ENCODE data around the genes FBXW10B, TBC1D26 and PIGL.

GRCh38 chr17:15619460-15619802 lies at the start of gene FBXW10B:
FBXW10B (minus strand) TSS chr17:15619704.
- PRO-cap, result no peak

- PRO-cap, result no peak
Observed at GRCh38 chr17:15732028-15732567, at the start of gene TBC1D26. TBC1D26 (plus strand) TSS chr17:15732283.

DNA sequence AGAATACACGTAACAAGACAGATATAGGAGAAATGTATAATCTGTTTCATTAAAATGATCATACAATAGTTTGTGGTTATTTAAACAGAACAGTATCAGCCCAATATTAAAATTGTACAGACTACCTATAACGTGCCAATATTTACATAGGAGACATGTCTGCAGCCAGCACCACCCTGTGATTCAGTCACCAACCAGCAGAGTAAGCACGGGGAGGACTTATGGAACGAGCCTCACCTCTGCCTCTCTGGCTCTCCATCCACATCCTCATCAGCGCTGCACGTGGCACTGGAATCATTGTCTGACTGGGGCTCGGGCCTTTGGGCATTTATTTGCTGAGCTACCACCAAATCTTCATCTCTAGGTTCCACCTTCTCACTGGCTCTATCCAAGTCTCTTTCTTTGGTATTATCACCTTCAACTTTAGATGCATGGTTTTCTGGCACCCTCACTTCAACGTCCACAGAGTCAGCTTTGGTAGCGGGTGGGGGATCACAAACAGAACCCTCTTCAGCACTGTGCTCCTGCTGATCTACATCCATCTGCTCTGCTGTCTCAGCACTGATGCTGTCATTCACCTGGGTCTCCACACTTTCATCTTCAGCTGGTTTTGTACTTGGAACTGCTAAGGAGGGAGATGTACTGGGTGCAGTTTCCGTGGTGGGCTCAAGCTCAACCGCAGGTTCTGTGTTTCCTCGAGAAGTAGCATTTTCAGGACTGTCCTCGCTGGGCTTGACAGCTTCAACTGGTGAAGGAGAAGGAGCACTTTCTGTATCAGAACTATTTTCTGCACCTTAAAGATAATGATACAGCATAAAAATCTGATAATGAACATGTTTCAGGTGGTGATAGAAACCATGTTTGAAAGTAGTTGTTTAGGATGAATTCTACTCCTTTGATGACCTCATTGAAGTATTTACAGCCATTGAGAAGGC lies 101.7 kb downstream of the TTC19 start:
- PRO-cap, result no peak

DNA sequence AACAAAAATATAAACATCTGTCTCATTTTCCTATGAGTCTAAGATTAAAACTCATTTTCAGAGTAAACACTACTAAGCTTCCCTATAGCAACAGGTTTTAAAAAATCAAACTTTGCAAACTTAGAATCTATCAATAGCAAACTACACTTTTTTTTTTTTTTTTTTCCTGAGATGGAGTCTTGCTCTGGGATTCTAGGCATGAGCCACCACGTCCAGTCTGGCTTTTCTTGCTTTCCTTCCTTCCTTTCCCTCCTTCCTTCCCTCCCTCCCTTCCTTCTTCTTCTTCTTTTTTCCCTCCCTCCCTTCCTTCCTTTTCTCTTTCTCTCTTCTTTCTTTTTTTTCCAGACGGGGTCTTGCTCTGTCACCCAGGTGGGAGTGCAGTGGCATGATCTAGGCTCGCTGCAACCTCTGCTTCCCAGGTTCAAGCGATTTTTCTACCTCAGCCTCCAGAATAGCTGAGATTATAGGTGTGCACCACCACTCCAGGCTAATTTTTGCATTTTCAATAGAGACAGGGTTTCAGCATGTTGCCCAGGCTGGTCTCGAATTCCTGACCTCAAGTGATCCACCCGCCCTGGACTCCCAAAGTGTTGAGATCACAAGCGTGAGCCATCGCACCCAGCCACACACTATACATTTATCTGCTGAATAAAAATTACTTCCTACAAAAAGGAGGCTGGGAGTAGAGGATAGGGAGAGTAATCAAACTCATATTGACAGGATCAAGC lies 82.5 kb downstream of the NCOR1 start:
- PRO-cap, result no peak

DNA sequence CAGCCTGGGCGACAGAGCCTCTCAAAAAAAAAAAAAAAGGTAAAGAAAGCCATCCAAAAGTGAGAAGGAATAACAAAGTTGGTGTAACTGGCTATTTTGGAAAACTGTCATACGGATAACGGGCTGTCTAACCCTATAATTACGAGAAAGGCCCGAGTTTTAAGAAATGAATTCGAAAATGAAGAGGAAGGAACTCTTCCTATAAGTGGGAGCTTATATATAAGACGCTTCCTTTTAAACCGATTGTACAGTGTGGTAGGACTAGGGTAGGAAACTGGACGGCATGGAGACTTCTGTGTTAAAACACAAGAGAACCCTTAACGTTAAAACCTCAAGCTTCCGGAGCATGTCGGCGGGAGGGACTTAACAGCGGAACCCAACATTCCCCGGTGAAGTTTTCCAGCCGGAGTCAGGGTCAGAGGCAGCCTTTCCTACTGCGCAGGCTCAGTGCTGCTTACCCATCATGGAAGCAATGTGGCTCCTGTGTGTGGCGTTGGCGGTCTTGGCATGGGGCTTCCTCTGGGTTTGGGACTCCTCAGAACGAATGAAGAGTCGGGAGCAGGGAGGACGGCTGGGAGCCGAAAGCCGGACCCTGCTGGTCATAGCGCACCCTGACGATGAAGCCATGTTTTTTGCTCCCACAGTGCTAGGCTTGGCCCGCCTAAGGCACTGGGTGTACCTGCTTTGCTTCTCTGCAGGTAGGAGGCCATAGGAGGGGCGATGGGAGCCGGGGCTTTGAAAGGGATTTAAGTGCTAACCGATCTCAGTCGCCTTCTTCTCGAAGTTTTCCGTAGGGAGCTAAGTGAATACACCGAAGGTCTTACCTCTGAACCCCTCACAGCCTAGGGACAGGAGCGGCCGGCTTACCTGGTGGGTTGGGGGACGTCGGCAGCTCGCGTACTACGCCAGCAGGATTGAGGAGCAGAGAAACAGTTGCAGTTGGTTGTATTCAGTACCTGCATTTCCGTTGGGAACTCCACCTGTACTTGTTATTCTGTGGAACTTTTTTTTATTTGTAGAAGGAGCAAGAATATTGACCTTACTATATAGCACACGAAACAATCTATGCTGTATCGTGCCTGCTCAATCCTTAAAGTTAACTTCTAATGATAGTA lies at the start of gene PIGL:
PIGL (plus strand) TSS at position 447 of the 1,115 bp plus-strand sequence.
- PRO-cap, result no peak

DNA sequence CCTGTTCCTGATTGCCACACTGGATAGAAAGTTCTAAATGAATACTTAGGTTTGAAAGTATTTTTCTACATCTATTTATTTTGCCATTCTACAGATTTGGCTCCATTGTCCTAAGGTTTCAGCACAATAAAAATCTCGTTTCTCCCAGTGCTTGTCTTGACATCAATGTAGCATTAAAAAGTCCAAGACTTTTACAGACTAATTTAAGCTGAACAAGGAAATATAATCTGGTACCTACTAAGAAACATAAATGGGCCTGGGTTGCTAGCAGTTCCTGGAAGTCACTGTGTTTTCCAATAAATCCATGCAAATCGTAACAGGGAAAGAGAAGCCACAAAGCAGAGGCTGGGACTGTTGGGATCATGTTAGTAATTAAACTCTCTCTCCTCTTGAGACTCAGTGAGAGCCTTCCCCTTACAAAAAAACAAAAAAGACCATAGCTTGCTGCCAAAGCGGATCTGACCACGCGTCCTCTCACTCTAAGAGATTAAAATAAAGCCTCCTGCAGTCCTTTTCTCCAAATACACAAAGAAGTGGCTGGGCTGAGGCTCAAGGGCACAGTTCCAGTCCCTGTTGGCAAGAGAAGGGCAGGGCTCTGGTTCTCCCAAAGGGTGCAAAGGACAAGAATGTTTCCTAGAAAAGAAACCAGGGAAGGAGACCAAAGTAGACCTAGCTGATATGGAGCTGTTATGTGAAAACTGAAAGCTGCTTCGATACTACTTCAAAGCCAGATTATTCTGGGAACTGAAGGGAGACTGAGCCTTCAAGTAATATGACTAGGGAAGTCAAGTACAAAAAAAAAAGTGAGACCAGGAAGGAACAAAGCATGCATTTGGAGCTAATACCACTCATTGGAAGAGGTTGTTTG lies 38.5 kb downstream of the PIGL start:
- PRO-cap, result no peak

- PRO-cap, result no peak
Observed at GRCh38 chr17:16272889-16273475, 56.0 kb downstream of the PIGL start.

GRCh38 chr17:16377836-16378568 lies 2.9 kb upstream of the UBB start:
- PRO-cap, result unidirectional peak, plus-strand start at chr17:16378319

GRCh38 chr17:16381239-16382278 lies 668 bp downstream of the UBB start:
- PRO-cap, result unidirectional peak, plus-strand start at chr17:16381341; unidirectional peak, plus-strand start at chr17:16381401

- PRO-cap, result bidirectional peak, plus-strand start at chr17:16407348, minus-strand start at chr17:16407241
Observed at GRCh38 chr17:16406850-16407856, 8.2 kb upstream of the TRPV2 start.

DNA sequence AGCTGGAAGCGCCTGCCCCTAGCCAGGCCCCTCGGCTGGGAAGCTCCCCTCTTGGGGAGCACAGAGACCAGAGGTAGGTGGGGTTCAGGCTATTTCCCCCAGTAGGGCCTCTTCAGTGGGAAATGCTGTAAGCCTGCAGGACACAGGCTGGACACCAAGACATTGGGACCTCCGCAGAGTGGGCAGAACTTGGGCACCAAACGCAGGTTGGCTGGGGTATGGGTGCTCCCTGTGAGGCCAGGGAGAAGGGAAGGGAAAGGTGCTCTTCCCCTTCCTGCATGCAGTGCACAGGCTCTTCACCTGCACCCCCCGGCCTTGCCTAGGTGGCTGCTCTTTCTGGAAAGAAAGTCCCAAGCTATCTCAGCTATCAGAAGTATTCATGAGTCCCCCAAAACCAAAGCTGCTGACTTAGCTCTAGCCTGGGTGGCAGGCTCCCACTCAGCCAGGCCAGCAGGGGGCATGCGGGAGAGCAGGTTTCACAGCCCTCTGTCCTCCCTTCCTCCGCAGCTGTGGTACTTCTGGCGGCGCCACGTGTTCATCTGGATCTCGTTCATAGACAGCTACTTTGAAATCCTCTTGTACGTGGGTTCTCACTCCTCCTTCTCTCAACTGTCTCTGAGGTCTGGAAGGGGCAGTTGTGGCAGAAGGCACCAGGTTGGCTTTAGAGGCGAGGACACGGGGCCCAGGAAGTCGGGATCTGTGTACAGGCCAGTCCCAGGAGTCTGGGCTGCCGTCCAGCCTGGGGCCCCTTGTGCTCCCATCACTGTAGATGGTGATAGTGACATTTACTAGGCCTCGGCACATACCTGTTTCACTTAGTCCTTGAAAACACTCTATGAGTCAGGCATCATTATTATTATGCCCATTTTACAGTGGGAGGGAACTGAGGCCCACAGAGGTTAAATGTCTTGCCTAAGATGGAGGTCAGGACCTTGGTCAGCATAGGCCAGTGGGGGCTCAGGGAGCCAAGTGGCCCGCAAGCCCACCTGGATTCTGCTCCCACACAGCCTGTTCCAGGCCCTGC lies 12.8 kb downstream of the TRPV2 start:
- PRO-cap, result no peak

- PRO-cap, result no peak
Observed at GRCh38 chr17:16443216-16443770, 27.9 kb downstream of the TRPV2 start.

DNA sequence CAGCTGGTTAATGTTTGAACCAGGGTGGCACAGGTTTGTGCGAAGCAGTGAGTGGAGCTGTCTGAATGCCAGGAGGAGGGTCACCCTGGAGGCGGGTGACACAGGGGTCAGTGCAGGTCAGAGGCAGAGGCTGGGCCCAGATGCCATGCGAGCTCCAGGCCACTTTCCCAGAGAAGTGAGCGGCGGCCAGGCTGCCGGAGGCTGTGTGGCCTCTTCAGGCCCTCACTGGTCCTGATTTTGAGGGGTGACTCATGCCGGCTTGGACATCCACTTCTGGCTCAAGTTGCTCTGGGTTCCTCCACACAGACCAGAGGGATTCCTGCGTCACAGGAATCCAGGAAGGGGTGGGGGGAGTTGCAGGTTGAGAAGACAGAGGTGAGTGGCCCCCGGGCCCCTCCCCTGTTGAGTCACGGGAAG lies 31.7 kb upstream of the MPRIP start:
- PRO-cap, result no peak

- PRO-cap, result no peak
Observed at GRCh38 chr17:17025569-17026211, 16.6 kb upstream of the MPRIP start.

GRCh38 chr17:17031952-17032416 lies 10.3 kb upstream of the MPRIP start:
- PRO-cap, result no peak

DNA sequence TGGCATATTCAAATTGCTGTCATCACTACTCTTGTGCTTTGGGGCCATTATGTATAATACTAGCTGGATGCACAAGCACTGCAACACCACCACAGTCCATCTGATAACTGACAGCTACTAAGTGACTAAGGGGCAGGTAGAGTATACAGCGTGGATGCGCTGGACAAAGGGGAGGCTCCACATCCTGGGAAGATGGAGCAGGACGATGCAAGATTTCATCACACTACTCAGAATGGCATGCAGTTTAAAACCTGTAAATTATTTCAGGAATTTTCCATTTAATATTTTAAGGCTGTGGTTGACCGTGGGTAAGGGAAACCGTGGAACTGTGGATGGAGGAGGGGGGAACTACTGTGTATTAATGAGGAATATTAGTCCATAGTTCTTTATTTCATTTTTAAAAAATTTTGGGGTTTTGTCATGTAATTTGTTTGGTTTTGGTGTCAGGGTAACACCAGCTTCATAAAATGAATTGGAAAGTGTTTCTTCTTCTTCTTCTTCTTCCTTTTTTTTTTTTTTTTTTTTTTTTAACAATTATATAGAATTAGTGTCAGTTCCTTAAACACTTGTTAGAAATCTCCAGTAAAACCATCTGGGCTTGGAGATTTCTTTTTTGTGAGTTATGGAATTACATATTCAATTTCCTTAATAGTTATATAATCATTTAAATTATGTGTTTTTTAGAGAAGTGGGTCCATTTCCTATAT lies 25.2 kb downstream of the MPRIP start:
- PRO-cap, result no peak

- PRO-cap, result no peak
Observed at GRCh38 chr17:17081388-17082173, 39.3 kb downstream of the MPRIP start.

DNA sequence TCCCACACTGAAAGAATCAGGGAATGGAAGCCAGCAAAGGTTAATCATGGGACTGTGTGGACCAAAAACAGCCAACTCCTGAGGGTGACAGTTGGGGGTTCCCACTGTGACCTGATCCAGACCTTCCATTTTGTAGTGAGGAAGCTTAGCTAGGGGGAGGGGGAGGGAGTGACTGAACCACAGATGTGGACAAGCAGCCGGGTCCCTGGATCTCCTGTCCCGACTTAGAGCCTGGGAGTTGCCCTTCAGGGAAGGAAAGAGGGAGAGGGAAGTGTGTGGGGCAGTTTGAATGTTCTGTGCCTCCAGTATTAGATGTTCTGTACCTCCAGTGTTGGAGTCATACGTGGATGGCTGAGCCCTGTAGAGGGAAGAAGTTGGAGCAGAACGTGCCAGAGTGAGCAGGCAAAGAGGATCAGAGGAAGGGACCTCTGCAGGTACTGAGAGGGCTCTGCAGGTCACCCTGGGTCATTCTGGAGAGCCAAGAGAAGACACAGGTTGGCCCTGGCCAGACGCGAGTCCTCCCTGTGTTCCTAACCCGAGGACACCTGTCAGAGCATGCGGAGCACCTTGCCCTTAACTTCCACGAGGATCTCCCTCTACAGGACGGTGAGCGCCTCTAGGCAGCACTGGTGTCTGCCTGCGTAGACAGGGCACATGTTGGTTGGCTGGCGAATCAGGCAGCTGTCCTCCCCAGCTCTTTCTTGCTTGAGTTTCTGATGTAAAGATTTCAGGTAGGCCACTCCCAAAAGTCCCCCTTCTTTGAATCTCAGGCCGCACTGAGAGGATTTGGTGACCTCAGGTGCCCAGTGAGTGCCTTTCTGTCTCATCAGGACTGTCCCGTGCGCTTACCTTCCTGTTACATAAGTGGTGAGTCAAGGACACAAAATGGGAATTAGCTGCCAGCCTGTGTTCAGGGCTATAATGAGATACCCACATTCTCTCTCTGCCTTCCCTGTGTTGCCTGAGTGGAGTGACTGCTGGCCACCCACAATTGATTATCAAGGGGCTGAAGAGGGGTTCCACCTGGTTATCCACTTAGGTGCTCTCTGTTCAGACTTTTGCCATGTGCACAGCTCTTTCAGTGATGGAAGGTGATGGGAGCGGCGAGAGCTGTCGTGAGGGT lies 45.2 kb downstream of the MPRIP start:
- PRO-cap, result no peak

GRCh38 chr17:17089365-17090144 lies 47.3 kb downstream of the MPRIP start:
- PRO-cap, result no peak

- PRO-cap, result no peak
Observed at GRCh38 chr17:17093794-17094062, 51.5 kb downstream of the MPRIP start.

Data from ascending aorta (tissue), 1 donor.